PFSK-1 (cell line): ENCODE measurements around a stretch of chr14.

DNA sequence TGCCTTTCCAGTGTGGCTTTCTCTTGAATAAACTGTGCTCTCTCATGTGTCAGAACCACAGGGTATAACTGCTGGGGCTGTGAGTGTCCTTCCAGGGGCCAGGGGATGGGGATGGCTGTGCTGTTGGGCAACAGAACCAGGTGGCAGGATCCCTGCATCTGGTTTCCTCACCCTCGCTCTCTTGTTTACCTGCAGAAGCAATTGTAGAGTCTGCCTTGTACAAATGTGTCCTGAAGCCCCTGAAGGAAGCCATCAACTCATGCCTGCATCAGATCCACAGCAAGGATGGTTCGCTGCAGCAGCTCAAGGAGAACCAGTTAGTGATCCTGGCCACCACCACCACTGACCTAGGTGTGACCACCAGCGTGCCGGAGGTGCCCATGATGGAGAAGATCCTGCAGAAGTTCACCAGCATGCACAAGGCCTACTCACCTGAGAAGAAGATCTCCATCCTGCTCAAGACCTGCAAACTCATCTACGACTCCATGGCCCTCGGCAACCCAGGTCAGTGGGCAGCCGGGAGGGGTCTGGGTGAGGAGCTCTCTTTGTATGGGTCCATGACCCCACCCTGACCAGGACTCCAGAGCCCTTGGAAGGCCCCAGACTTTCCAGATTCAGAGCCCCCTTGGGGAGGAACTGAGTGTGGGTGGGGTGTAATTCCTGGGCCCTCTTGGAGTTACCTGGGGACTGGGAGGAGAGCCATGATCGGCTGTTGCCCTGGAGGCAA, 89.3 kb downstream of the LGMN start:
- RRBS: no CpG with 5 or more reads among the region's 8 CpGs

DNA sequence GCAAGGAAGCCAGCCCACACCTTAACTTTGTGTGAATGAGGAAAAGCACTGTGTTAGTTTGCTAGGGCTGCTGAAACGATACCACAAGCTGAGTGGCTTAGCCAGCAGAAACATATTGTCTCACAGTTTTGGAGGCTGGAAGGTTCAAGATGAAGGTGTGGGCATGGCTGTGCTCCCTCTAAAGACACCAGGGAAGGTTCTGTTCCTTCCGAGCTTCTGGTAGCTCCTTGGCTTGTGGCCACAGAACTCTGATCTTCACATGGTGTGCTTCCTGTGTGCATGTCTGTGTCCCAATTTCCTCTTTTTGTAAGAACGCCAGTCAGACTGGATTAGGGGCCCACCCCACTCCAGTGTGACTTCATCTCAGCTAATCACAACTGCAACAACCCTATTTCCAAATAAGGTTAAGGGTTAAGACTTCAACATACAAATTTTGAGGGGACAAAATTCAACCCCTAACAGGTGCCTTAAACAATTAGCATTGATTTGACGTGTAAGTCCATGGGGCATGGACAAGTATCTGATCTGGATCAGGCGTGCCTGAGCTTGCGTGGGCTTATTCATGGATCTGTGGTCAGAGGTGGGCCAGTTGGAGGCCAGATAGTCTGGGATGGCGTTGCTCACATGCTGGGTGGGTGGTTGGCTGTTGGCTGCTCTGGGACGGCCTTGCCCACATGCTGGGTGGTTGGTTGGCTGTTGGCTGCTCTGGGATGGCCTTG, 88.6 kb downstream of the LGMN start:
- RRBS: no CpG with 5 or more reads among the region's 8 CpGs

- RRBS: no CpG with 5 or more reads among the region's 11 CpGs
Measured at GRCh38 chr14:92671121-92671931, 77.1 kb downstream of the LGMN start.

- RRBS: no CpG with 5 or more reads among the region's 8 CpGs
Measured at GRCh38 chr14:92706742-92707003, 41.8 kb downstream of the LGMN start.

DNA sequence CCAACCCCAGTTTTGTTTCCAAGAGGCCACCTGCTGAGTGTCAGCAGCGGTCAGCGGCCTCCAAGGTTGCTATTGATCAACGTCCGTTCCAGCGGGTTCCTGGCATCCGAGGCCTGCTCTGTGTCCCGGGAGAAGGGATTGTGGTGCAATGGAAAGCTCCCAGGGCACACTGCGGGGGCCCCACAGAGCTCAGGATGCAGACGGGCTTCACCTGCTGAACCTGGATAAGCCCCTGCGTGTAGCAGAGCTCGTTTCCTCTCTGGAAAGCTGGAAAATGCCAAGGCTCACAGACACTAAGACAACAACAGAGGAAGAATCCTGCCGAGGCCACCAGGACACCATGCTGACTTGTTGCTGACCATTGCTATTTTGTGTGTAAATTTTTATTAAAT, 44.8 kb upstream of the CHGA start:
- RRBS: no CpG with 5 or more reads among the region's 12 CpGs

DNA sequence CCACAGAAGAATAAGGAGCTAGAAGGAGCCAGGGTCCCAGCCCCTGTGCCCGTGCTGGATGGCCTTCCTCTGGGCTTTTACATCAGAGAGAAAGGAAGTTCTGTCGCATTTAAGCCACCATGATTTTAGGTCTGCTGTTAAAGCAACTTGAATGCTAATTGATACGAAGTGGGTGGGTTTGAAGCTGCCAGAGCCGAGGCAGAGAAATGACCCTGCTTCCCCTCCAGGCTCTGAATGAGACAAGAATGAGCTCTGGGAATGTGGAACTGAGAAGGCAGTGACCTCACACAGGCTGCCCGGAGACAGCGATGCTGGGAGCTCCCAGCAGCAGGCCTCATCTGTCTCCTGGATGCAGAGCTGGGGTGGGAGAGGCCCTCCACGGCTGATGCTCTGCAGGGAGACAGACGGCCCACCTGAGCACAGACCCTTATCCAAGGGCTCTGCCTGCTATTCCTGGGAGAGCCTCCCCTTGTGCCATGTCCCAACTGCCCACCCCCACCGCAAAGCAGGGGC, 67.5 kb downstream of the CHGA start:
- RRBS: no CpG with 5 or more reads among the region's 9 CpGs

GRCh38 chr14:93011696-93012560, 89.0 kb downstream of the CHGA start:
- RRBS: no CpG with 5 or more reads among the region's 26 CpGs

- RRBS: no CpG with 5 or more reads among the region's 13 CpGs
Measured at GRCh38 chr14:93082056-93082738, 33.5 kb downstream of the ITPK1 start.

DNA sequence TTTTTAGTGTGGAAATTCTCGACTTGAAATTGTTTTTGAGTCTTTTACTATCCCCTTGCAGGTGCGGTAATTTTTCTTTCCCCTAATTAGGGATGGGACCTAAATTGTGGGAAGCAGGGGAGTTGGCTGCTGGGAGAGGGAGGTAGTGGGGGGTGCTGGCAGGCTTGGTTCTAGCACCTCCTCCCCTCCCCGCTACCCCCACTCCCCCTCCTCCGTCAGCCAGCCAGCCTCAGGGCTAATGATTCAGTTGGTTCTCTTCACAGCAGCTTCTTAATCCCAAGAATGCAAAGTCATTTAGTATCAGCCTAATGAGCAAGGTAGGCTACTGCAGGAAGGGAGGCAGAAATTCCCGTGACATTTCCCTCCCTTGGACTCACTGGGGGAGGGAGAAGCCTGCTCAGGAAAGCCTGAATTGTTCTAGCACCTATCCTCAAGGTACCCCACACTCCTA, 29.9 kb downstream of the ITPK1 start:
- RRBS: no CpG with 5 or more reads among the region's 5 CpGs

GRCh38 chr14:93103656-93104062, 12.1 kb downstream of the ITPK1 start:
- RRBS: no CpG with 5 or more reads among the region's 6 CpGs

DNA sequence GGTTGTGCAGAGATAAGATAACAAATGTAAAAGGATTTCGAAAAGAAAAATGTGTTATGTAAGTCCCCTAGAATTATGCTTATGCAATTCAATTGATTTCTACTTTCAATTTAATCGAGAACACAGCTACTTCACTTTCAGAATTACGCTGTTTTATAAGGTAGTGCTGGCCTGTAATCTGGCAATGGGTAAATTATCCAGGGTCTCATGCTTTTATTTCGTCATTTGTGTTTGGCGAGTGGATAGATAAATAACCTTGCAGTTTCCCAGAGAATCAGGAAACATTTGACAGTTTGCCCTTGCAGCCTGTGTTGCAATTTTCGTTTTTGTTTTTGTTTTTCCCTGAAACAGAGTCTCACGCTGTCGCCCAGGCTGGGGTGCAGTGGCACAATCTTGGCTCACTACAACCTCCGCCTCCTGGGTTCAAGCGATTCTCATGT, 33.6 kb downstream of the MOAP1 start:
- RRBS: no CpG with 5 or more reads among the region's 10 CpGs

GRCh38 chr14:93242315-93242743, 35.3 kb downstream of the UBR7 start:
- RRBS: 93% methylated on average over 4 of the region's 9 CpGs

DNA sequence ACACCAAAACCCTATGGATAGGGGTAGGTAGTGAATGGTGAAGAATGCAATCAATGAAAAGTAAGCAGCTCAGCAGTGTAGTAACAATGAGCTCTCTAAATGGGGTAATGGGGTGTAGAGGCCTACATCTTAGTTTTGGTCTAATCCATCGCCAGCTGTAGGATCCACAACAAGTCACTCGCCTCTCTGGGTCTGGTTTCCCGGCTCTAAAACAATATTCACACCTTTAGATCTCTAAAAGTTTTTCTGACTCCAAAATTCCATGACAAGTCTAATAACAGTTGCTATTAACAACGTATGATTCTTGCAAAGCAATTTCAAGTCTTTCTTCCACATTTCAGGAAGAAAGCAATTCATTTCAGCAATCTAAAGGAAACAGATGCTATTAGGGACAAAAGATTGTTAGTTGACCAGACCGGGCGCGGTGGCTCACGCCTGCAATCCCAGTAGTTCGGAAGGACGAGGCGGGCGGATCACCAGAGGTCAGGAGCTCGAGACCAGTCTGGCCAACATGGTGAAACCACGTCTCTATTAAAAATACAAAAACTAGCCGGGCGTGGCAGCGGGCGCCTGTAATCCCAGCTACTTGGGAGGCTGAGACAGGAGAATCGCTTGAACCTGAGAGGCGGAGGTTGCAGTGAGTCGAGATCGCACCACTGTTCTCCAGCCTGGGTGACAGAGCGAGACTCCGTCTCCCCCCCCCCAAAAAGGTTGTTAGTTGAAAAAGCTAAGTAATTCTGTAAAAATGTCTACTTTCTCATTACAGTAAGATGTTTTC, 1.5 kb downstream of the BTBD7 start:
- RRBS: no CpG with 5 or more reads among the region's 24 CpGs

- RRBS: no CpG with 5 or more reads among the region's 16 CpGs
Measured at GRCh38 chr14:93955511-93956504, 20.6 kb downstream of the ASB2 start.

- RRBS: no CpG with 5 or more reads among the region's 16 CpGs
Measured at GRCh38 chr14:93970852-93971517, 5.4 kb downstream of the ASB2 start.

DNA sequence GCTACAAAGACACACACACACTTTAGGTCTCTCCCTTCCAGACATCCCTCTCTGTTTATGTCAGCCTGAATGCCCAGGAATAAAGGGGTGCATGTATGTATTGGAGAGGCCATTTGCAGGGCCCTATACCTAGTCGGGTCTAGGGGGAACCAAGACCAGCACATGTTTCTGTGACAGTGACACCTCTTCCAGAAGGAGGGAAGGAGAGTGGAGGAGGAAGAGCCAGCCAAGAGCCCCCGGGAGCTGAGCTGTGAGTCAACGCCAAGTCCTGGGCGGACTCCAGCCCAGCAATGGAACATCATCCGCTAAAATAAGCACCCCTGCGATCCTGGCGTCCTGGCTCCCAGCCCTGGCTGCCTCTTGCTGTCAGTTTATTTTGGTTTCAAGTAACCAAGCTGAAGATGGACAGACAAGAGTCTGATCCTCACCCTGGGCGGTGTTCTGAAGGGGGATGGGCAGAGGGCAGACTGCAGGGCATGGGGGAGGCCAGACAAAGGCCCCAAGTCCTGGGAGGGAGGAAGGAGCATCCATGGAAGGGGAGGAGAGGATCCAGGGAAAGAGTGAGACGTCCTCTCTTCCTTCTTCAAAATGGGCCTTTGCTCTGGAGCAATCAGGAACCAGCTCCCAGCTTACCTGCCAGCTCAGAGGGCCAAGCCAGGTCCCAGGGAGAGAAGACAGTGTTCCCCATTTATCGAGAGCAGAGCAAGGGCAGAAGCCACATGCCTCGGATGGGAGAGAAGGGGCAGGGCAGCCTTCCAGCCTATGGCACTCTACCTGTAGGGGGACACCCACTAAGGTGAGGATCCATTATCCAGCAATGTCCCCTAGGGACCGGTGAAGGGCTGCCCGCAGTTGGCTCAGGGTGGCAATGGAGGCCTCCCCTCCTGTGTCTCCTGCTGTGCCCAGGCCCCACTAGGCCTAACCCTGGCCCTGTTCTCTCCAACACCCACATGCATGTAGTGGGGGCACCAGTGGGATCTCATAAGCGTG, 4.6 kb upstream of the ASB2 start:
- RRBS: no CpG with 5 or more reads among the region's 14 CpGs

- RRBS: 41% methylated on average over 4 of the region's 17 CpGs
Measured at GRCh38 chr14:94001064-94001470, 4.0 kb downstream of the CCDC197 start.

- RRBS: no CpG with 5 or more reads among the region's 2 CpGs
Measured at GRCh38 chr14:94057632-94057940, 23.4 kb downstream of the DDX24 start.

DNA sequence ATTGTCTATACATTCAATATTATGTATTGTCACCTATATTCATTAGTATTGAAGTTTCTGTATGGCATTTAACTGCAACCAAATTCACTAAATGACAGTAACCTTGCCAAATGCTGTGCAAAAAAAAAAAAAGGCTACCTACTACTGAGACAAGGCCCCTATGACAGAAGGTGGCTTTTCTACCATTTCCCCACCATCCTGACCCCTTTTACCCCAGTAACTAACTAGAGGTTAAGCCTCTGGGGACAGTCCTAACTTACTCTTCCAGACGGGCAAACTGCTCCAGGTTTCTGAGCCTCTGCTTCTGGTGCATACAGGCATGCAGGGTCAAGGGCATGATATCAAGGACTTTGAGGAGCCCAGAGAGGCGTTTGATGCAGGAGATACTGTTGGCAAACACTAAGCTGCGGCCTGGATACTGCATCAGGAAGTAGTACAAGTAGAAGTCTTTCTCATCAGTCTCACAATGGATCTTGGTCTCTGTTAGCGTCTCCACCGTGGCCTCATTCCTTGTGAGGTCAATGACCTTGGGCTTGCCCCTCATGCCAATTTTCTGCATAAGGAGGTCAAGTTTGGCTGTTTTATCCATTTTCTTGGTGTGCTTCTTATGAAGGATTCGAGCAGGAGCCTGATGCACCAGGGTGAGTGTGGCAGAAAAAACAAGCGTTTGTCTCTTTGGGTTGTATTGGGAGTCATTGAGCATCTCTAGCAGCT, 21.0 kb downstream of the DDX24 start:
- RRBS: no CpG with 5 or more reads among the region's 7 CpGs

DNA sequence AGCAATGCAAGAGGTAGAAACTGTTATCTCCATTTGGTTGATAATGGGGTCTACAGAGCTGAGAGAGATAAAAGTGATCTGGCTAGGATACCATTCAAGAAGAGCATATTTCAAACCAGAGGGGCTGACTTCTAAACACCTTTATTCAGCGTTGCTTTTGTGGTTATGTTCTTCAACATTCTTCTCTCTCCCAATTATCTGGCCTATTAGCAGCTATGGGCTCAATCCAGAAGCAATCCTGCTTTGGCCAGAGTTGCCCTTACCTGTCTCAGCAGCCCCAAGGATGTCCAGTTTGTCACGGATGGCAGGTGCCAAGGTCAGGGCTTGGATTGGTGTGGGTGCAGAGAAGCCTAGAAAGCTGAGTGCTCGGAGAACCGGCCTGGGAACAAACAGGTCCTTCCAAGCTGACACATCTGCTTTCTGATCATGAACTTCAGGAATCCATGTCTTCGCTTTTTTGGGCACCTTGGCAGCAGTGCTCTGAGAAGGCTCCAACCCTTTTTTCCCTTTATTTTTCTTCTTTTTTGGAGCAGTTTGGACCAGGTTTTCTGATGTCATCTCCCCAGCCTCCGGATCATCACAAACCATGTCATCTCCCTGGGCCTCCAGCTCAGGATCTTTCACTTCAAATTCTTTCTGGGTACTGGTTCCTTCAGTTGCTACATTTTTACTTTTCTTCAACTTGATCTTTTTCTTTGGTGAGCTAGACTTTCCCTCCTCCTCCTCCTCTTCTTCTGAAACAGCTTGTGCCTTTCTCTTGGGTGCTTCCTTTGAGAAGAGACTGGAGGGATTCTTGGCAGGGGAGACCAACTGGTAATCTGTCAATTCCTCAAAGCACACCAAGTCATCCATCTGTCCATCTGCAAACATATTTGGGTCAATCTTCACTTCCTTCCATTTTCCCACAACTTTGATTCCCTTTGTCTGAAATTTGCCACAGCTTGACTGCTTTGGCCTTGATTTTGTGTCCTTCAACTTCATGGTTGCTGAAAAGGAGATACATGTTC, 1.9 kb downstream of the DDX24 start:
- RRBS: no CpG with 5 or more reads among the region's 6 CpGs